Skin of body (tissue), 2 donors: ENCODE data around the gene ZRANB2.

DNA sequence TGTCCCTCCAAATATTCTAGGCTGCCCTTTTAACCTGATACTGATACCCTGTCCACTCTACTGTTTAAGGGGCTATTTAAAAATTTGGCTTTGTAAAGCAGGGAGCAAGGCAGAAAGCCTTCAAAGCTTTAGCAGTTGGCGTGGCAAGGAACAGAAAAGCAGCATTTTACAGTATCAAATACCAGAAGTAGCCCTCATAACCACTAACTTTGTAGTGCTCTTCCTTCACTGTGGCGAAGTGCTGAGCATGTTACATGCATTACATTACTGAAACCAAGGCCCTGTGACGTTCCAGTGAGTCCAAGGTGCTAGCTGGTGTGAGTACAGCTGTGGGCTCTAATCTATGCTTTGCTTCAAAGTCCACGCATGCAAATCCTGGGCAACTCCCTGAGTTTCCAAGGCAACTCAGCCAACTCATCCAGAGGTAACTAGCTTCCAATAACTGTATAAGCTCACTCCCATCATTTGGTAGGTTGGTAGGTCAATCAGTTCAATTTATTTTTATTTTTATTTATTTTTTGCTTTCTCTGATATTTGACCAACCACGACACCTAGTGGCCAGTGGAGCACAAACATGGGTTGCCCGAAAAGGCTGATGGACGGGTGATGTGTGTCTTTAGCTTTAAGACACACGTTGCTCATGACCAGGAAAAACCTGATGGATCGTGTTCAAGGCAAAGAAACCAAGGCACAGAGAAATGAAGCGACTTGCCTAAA is 73.2 kb downstream of the GNG12 start:
- RAMPAGE, long total RNA, result no peak

DNA sequence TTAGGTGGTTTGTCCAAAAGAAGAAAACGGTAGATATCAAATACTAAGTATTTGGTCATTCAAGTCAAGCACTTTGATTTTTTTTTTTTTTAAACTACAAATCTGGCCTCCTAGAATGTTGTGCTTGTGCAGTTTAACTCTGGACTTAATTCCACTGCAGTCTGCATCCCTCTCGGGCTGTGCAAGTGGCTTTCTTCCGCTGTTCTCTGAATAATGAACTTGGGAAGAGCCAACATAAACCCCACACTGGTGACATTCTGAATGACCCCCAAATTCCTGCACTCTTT is 39.9 kb downstream of the GNG12 start:
- RAMPAGE, long total RNA, result no peak

- RAMPAGE, long total RNA, result no peak
These were observed 69.8 kb upstream of the DIRAS3 start for GRCh38 chr1:68120059-68120839.

GRCh38 chr1:68123066-68123690 is 72.8 kb upstream of the DIRAS3 start:
- RAMPAGE, long total RNA, result no peak

DNA sequence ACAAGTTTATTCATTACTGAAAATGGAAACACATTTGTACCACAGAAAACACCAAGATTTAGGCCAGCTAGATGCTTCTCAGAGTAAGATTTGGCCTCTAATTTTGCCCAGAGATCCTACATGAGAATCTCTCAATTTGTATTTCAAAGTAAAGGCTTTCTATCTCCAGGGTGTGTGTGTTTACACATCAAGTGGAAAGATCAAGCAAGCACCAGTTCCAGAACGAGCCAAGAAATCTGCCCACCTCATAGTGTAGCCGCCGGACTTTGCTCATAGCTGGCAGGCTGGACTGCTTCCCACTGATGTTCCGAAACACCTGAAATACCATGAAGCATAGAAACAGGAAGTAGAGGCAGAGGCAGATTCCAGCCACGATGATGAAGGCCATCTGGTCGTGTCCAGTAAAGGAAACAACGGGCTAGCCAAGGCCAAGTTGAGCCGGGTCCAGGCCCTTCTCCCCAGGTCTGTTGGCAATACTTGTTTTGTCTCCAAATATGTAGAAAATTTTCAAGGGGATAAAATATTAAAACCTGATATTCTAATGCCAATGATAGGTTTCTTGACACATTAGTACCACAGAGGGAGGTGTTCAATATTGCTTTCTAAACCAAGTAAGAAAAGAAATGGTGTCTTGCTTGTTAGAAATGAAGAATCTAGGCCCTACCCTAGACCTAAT is 86.6 kb downstream of the WLS start:
- RAMPAGE, long total RNA, result no peak

GRCh38 chr1:68161848-68162387 is 70.4 kb downstream of the WLS start:
- RAMPAGE, long total RNA, result no peak

DNA sequence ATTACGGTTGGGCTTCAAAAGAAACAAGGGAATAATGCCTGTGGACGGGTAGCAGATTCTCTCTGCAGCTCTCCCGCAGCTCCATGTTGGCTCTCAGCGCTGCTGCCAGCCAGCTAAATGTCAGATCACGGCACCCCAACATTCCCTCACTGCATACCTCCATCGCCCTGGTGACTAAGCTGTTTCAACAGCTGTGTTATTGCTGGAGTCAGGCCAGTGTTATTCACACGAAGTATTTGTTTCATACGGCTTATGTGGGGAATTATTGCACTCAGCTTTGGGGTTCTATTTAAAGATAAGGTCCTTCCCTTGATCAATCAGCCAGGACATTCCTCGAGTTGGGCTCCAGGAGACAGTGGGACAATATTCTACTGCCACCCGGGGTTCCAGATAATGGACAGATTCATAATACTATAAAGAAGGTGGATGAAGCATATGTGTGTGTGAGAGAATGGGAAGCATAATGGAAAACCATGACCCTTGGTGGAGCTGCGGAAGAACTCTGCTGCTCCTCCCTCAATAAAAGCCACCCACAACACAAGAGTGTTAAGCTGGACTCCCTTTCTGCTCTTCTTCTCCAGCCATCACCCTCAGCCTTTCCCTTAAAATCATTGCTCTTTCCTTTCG is 58.1 kb downstream of the WLS start:
- RAMPAGE, long total RNA, result no peak

DNA sequence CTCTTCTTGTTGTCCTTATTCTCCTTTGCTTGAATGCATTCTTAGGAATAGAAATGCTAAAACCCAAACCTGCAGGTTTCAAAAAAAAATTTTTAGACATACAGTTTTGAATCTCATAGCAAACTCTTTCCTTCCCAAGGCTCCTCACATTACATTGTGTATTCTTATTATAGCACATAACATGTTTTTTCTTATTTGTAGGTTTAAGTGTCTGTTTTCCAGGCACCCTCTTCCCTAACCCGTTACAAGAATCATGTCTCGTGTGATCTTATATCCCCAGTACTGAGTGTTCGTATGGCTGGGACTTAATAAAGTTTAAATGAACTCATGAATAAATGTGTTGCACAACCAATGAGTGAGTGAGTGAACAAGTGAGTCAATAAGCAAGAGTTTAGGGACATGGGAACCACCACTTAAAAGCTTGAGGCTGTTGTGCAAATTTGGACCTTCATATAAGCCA is 41.0 kb downstream of the WLS start:
- RAMPAGE, long total RNA, result no peak

GRCh38 chr1:68231376-68231665 is 1.0 kb downstream of the WLS start:
- RAMPAGE, long total RNA, result no peak

GRCh38 chr1:68231666-68232139 is 620 bp downstream of the WLS start:
- RAMPAGE, long total RNA, result no peak

- RAMPAGE, long total RNA, result no peak
These were observed 91.3 kb downstream of the RPE65 start for GRCh38 chr1:68358489-68358861.

DNA sequence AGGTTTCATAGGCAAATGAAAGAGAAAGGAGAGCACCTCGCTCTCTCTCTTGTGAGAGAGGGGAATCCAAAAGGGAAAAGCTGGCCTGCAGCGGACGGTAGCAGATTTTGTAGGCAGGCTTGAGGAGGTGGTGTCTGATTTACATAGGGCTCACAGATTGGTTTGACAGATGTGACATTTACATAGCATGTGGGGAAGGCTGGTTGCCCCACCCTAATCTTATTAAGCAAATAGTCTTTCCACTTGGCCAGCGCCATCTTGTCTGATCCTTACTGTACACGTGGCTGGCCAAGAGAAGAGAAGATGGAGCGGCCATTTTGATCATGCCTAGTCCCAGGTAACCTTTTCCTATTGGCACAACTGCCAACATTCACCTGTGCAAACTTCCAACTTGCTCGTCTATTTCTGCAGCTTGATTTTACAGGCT is 16.1 kb upstream of the LRRC7 start:
- RAMPAGE, long total RNA, result no peak

- RAMPAGE, long total RNA, result no peak
These were observed 801 bp downstream of the LRRC40 start for GRCh38 chr1:70204436-70205120.

GRCh38 chr1:70220791-70221185 is 392 bp upstream of the SRSF11 start:
- RAMPAGE, long total RNA, result no peak

DNA sequence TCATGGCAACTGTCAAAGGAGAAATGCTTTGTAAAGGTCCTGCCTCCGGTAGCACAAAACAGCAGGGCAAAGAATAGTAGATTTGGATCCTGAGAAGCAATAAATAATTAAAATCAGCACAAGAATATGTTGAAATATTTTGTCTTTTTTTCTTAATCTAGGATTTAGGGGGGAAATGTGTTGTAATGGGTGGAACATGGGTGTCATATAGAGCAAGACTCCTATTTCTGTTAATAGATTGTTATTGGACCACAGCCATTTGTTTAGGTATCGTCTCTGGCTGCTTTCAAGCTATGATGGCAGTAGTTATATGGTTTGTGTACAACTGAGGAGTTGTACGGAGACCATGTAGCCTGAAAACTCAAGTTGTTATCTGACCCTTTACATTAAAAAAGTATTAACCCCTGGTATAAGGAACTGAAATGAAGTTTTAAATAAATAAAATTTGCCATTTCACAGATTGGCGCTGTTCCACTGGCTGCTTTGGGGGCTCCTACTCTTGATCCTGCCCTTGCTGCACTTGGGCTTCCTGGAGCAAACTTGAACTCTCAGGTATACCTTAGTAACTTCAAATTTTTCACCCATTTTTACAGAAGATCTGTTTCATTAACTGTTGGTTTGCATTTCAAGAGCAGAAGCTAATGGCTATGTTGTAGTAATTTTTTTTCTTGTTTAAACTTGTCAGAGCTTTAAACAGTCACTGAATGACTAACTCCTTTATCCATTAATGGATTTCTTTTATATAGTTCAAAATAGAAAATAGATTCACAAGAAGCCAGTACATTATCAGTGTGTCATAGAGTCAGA is 13.3 kb downstream of the SRSF11 start:
- RAMPAGE, long total RNA, result no peak

- RAMPAGE, long total RNA, result no peak
These were observed 32.6 kb downstream of the SRSF11 start for GRCh38 chr1:70253610-70254256.

- RAMPAGE, long total RNA, result start-site peak on the minus strand at chr1:71081008-71081037, 1,556 and 201 reads in 2 replicates
These were observed at the start of gene ZRANB2 for GRCh38 chr1:71080491-71081558. TSS of gene ZRANB2 (minus strand) at chr1:71081035.

GRCh38 chr1:71638046-71638510 is 557.2 kb upstream of the ZRANB2 start:
- RAMPAGE, long total RNA, result no peak

DNA sequence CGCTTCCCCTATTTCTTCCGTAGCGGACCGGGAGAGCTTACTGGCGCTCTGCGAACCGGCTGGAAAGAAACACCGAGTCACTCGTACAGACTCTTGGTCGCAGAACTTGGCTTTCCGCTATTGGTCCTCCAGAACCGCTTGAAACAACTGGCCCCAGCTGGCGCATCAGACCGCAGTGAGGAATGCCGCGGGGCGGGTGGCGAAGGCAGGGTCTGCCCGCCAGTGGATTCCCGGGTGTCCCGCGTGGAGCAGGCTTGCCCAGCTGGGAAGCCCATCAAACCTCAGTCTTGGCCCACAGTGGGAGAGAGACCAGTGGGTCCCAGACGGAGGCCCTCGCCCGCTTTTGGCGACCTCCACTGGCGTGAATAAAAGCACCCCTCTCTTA is 4.0 kb upstream of the LHX8 start:
- RAMPAGE, long total RNA, result no peak

GRCh38 chr1:75588993-75589196 is 22.0 kb downstream of the SLC44A5 start:
- RAMPAGE, long total RNA, result no peak